A375 (cell line): ENCODE measurements around the gene NAALADL2.

DNA sequence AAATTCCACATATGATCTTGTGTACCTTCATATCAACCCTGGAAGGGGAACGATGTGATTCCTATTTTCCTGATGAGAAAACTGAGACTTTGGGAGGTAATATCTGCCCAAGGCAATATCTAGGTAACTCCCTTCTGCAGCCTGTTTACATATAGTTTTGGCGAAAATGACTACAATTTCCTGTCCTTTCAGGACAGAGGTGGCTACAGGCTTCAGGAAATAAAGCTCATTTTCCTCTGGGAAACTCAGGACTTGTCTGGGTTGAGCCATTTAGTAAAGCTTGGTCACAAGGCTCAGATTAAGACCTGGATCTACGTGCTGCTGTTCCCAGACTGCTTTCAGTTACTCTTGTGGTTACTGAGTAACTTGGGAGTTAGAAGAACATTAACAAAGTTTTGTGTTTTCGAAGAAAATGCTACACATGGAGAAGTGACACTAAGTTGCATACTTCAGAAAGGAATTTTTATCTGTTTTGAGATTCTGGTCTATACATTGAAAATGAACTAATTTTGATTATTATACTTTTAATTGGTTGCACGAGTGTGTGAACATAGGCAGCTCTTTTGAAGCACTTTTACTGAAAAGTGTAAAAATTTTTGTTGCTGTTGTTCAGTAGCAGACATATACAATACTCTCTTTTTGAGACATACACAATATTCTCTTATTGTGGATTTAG is 27.1 kb downstream of the FNDC3B start:
- RAMPAGE, long total RNA = no peak

DNA sequence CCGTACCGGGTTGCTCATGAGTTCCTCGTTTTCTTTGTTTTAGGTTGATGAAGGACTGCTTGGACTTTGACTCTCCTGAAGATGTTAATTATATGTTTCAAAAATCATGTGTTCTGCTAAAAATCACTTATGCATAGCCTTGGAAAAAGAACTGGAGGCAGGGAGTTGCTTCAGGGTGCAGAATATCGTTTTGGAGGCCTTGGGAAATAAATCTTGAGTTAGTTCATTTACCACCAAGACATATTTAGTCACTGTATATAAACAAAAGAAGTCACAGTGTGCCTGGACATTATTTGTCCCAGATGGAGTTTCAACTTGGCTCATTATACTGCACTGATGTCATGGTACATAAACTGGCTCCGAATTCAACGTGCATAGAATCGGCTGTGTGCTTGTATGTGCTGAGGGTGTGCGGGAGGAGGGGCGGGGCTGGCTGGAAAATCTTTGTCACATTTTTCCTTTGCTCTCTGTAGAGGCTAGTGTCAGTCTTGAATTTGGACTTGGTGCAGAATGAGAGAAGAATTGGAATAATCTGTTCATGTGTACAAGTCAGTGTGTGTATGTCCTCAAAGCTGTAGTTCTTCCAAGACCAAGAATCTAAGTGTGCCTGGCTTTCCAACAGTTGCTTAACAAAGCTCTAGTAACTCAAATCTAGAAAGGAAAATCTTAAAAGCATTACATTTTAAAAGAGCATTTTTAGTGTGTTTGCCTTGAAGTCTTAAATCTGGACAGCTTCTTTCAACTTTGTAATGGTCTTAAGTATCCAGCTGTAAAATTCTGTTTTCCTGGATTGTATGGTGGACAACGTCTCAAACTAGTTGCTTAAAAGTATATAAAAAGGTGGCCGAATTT is 86.7 kb downstream of the FNDC3B start:
- RAMPAGE, long total RNA = no peak

GRCh38 chr3:172135697-172136535 is 96.5 kb downstream of the FNDC3B start:
- RAMPAGE, long total RNA = no peak

DNA sequence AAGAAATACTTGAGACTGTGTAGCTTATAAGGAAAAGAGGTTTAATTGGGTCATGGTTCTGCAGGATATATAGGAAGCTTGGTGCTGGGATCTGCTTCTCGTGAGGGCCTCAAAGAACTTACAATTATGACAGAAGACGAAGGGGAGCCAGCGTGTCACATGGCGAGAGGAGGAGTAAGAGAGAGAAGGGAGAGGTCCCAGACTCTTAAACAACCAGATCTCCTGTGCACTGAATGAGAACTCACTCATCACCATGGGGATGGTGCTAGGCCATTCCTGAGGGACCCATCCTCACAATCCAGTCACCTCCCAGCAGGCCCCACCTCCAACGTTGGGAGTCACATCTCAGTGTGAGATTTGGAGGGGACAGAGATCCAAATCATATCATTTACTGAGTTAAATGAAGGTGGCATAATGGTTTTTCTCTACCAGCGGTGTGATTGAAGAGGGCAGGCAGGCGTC is 104.7 kb downstream of the FNDC3B start:
- RAMPAGE, long total RNA = no peak

DNA sequence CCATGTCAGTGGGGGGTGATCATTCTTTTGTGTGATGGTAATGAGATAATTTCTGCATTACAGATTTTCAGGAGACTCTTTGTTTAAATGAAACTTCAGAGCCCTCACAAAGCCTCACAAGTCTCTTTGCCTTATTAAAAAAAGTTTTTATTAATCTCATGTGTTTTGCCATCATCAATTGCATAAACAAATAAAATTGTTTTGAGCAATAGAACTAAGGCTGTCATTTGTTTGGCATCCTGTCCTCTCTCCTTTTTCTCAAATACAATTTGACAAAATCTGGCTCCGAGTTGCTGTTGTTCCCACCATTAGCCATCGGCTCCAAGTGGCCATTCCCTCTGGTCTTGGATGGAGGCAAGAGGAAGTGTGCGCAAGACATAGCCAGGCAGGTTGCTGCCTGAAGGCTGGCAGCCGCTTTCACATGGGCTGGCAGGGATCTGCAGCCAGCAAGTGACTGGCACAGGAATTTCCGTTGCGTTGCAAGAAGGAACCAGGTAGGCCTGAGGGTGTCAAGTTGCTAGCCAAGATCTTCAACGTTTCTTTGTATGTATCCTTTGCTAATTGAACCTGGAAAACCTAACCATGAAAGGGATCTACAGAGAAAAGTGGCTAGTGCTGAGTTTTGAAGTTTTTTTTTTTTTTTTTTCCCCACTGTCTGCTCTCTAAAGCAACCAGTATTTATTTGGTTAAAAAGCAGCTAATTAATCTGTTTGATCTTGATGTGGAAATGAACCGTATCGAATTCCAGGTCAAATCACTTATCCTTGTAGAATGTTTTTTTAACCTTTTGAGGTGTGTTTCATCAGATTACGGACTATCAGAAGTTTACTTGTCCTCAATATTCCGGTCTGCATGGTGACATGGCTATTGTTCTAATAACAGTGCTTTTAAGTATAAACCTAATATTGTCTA is 116.9 kb downstream of the FNDC3B start:
- RAMPAGE, long total RNA = no peak

DNA sequence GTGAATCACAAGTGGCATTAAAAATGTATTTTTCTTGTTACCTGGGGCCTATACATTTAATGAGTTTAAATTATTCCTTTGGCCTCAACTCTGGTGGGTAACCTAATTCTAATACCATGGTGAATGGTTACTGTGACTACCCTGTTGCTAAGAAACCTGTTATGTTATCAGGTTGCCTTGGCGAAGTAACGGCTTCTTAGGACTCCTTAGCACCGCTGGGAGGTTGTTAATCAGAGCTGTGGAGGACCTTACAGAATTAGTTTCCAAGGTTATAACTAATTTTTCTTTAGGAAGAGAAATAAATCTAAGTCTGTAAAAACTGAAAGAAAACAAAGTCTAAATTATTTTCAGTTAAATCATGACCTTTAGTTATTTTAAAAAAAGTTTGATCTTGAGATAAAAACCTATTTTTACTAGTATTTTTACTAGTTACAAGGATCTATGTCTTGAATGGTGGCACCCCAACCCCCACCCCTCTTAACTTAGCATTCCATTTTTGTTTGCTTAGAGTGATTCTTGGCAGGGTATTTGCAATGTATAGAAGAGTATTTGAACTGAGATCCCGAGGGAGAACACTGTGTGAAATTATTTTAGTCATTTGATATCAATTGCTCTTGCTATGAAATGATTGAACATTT is 155.5 kb downstream of the FNDC3B start:
- RAMPAGE, long total RNA = no peak

DNA sequence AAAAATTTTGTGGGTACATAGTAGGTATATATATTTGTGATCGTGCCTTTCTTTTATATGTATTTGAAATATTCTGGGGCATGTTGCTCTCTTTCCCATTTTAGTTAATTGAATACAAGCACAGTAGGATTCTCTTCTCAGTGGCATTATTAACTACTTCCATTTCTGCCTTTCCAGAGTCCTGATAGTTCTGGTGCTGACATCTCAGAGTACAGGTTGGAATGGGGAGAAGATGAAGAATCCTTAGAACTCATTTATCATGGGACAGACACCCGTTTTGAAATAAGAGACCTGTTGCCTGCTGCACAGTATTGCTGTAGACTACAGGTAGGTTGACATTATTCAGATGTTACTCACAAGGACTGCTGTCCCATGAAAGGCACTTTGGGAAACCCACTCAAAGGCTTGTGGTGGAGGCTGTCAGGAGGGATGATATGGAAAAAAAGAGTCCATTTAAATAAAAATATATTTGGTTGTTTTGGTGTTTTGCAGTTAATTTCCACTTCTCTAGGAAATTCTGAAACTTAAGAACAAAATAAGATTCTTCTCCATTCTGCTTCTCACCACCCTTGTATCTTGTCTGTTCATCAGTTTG is 101.1 kb downstream of the GHSR start:
- RAMPAGE, long total RNA = no peak

DNA sequence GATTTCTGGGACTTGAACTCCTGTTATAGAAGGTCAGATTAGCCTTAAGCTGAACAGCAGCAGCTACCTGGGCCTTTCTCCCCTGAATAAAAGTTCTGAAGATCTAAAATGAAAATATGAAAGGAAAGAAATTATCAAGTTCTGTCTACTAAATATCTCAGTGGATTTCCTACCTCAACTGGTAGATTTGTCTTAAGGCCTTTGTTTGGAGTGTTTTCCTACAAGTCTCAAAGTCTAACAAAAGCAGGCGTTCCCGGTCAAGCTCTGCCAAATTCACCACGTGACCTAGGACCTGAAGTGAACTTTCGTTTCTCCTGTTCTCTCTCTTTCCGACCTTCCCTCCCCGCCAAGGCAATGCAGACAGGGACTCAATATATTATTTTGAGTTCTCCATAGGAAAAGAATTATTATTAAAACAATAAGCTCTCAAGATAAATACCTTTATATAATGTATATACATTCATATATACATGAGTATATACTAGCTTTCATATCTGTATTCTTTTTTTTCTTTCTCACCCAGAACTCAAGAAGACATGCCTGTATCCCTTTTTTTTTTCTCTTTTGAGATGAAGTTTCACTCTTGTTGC is 71.3 kb upstream of the TNFSF10 start:
- RAMPAGE, long total RNA = no peak

- RAMPAGE, long total RNA = no peak
Observed at GRCh38 chr3:172601597-172601849, 78.3 kb upstream of the TNFSF10 start.

- RAMPAGE, long total RNA = no peak
Observed at GRCh38 chr3:172678088-172678617, 32.7 kb downstream of the NCEH1 start.

GRCh38 chr3:172709530-172709791 is 1.4 kb downstream of the NCEH1 start:
- RAMPAGE, long total RNA = no peak

- RAMPAGE, long total RNA = no peak
Observed at GRCh38 chr3:172749006-172750043, 1.2 kb upstream of the ECT2 start.

DNA sequence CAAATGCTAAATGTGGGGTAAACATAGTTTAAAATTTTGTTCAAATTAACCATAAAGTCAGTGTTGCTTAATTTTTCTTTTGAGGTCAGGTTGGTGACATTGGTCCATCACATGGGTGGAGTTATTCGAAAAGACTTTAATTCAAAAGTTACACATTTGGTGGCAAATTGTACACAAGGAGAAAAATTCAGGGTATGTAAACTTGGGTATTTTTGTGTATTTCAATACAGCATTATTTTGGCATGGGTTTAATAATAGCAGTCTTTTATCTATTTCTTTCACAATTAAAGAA is 9.5 kb downstream of the ECT2 start:
- RAMPAGE, long total RNA = no peak

DNA sequence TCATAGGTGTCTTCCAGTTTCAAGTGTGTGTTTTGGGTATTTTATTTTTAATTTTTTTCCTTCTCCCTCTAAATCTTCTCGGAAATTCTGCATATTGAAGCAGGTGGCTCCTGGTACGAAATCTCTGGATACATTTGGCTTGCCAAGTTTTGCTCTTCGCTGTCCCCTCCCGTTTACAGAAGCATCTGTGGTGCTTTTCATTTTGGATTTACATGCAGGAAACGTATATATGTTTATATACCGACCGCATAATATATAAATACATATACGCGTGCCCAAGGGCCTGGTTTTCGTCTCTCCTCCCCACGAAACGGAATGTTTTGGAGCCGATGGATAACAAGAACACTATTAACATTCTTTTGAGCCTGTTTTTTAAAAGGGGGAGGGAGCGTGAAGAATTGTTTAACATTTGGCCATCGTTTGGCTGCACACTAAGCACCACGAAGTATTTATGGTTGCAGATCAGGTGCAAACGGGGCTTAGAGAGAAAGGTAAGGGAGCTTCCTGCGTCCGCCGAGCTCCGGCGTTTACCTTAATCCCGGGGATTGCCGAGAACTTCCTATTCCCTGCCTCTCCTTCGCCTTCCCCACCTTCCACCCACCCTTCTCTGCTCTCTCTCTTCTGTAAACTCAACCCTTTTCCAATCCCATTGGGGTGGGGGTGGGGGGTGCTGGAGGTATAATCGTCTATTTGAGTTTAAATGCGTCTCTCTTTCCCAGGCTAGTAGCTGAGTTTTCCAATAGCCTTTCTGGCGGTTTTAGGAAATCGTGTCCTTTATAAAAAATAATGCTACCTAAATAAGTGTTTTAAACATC is 1.1 kb upstream of the NLGN1 start:
- RAMPAGE, long total RNA = no peak

DNA sequence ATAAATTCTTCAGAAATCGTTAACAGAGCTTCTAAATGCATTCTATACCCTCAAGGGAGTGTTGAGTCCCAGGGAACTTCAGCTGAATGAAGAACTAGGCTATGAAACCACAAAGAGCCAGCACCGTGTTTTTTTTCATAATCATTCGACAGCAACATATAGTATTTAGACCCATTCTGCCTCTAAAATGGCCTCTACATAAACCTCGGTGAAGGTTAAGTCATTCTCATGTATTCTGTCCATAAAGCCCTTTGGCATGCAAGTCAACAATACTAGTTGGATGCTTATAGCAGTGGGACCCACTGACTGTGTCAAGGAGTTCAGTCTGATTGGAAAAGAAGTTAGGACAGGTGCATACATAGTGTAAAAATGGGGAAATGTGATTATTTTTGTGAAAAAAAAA is 225.4 kb downstream of the NLGN1 start:
- RAMPAGE, long total RNA = no peak

GRCh38 chr3:174858828-174859710 is at the start of gene NAALADL2:
Gene NAALADL2, plus strand, starts transcription at chr3:174859334.
- RAMPAGE, long total RNA = no peak

- RAMPAGE, long total RNA = no peak
Observed at GRCh38 chr3:174863485-174864107, 4.5 kb downstream of the NAALADL2 start.

DNA sequence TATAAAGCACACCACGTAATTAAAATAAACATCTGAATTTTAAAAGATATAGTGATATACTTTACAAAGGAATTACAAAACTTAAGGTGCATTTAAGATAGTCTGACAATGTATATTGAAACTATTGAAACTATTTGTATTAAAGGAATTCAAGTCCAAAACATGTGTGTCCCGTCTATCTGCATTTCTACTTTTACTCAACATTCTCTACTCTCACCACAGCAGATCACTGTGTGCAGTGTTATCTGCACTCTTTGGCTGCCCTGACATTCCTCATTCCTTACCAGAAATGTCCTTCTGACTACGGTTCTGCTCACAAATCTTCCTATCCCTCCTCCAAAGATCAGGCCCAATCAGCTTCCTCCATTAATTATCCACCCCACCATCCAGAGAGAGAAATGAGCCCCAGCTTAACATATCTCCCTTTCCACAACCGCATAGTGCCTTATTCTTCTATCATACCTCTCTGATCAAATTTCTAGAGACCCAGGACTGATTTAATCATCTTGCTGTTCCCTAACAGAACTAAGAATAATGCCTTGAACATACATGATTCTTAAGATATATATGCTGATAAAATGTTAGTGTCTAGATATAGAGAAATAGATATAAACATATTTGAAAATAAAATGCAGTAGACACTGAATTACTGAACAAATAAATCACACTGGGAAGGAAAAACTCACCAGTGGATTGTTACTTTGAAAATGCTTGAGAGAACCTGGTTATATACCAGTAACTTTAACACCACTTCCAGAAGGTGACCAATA is 94.6 kb downstream of the TBL1XR1 start:
- RAMPAGE, long total RNA = no peak

DNA sequence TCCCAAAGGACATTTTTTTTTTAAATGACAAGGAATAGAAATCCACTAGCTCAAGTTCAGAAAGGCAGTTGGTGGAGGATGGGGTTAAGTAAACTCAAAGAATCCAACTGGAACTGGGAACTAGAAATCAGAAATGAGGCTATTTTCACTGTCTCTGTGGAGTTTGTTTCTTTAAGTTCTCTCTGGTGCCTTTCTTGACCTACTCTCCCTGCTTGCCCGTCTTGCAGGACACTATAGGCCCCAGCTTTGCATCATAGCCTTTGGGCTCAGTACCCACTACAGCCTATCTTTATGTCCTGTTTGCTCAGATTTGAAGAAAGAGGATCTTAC is 231.7 kb upstream of the TBL1XR1 start:
- RAMPAGE, long total RNA = no peak

GRCh38 chr3:179148909-179149938 is 1.1 kb downstream of the PIK3CA start:
- RAMPAGE, long total RNA = no peak